Neural cell (in vitro differentiated cells): ENCODE measurements around a stretch of chr9.

DNA sequence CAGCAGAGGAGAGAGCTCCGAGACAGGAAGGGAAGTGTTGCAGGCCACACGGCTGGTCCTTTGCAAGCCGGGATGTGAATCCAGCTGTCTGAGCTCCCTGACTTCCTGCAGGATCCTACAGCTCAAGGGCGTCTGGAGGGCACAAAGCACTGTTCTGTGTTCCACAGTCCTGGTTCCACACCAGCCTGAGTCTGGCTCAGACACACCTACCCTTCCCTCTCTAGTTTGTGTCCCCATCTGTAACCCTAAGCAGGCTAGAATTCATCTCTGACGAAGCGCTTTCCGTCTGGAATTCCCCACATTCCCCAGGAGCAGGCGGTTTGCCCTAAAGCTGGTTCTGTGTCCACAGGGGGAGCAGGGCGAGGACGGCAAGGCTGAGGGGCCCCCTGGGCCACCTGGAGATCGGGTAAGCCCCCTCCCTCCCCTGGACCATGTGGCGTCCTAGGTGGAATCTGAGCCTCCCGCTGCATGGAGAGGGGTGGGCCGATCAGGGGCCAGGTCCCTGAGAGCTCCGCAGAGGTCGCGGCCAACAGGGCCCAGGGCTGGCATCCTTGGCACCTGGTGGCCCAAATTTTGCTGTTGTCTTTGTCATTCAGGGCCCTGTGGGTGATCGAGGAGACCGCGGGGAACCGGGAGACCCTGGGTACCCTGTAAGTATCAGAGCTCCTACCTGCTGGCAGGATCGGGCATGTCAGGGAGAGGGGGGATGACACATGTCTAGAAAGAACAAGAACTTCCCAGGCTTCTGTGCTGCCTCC, 34.6 kb upstream of the ORM1 start:
- RAMPAGE, long total RNA = no peak

DNA sequence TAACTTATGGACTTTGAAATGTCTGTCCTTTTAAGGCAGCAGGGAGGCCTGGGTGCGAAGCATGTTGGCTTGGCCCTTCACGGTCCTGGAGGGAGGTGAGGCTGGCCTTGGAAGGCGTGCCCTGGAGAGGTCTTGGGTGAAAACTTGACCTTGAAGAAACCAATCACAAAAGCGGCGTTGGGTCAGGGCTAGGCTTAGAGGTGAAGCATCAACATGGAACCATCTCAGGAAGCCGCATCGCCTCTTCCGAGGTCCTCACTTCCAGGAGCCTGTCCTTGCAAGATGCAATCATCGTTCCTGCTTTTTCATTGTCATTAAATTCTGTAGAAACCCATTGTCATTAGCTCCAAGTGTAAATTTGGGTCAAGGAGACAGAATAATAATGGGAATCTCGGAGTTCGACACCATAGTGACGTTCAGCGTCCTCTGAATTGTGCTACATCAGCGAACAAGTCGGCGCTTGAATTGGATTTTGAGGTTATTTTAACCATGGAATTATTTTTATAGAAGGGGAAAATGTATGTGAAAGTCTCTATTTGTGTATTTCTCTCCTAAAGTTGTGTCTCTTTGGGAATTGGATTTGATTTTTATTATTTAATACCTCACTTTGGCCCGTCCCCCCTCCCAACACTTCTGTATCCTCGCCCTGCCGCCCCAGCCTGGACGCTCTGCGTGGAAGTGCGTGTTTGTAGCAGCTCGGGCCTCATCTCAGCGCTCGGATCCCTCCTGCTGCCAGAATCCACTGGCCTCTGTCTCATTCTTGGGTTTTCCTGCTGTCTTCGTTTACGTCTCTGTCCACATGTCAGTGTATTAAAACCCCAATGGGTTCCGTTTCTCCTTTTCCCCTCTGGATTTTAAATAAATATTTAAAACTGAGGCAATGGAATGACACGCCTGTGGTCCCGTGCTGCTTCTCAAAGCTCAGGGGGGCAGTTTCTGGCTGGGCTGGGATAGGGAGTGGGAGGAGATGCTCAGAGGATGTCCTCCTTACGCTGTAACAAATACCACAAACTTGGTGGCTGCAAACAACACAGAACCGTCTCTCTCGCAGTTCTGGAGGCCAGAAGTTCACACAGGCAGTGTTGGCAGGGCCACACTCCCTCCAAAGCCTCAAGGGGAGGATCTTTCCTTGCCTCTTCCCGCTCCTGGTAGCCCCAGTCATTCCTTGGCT, 10.9 kb upstream of the ORM1 start:
- RAMPAGE, long total RNA = no peak

DNA sequence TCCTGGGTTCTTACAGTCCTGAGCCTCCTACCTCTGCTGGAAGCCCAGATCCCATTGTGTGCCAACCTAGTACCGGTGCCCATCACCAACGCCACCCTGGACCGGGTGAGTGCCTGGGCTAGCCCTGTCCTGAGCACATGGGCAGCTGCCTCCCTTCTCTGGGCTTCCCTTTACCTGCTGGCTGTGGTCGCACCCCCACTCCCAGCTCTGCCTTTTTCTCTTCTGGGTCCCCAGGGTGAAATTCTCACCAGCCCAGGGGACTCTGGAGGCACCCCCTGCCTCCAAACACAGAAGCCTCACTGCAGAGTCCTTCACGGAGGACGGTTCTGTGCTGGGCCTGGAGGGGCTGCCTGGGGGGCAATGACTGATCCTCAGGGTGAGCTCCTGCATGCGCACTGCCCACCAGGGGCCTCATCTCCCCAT, 256 bp downstream of the ORM2 start:
- RAMPAGE, long total RNA = no peak

GRCh38 chr9:114332546-114332886, 2.8 kb downstream of the ORM2 start:
- RAMPAGE, long total RNA = no peak

DNA sequence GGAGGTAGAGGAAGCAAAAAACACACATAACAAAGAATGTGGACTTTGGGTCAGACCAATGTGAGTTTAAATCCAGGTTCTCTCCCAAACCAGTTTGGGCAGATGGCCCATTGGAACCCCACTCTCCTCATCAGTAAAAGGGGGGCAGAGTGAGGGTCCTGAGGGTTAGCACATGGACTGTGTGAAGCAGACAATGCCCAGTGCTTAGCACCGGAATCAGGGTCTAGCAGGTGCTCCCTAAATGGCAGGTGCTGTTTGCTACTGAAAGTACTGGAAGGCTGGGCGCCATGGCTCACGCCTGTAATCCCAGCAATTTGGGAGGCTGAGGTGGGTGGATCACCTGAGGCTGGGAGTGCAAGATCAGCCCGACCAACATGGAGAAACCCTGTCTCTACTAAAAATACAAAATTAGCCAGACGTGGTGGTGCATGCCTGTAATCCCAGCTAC, 5.6 kb downstream of the ORM2 start:
- RAMPAGE, long total RNA = no peak

GRCh38 chr9:114351688-114351965, 22.0 kb downstream of the ORM2 start:
- RAMPAGE, long total RNA = no peak

DNA sequence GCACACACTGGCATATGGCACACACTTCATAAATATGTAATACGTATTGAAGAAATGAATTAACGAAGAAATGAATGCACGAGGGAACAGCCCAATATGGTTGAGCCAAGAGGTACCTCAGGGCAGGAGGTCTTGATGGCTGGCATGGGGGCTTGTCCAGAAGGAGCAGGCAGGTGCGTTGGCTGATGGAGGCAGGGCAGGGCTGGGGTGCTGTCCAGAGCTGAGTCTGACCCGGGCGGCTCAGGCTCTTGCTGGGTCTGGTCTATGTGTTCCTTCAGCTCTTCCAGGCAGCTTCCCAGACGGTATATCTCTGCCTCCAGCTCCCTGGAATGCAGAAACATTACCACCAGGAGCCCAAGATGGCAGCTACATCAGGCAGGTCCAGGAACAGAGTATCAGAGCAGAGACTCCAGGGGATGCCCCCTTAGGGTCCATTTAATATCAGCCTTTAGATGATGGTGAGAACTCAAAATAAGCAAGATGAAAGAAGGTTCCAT, 26.1 kb downstream of the AKNA start:
- RAMPAGE, long total RNA = no peak

DNA sequence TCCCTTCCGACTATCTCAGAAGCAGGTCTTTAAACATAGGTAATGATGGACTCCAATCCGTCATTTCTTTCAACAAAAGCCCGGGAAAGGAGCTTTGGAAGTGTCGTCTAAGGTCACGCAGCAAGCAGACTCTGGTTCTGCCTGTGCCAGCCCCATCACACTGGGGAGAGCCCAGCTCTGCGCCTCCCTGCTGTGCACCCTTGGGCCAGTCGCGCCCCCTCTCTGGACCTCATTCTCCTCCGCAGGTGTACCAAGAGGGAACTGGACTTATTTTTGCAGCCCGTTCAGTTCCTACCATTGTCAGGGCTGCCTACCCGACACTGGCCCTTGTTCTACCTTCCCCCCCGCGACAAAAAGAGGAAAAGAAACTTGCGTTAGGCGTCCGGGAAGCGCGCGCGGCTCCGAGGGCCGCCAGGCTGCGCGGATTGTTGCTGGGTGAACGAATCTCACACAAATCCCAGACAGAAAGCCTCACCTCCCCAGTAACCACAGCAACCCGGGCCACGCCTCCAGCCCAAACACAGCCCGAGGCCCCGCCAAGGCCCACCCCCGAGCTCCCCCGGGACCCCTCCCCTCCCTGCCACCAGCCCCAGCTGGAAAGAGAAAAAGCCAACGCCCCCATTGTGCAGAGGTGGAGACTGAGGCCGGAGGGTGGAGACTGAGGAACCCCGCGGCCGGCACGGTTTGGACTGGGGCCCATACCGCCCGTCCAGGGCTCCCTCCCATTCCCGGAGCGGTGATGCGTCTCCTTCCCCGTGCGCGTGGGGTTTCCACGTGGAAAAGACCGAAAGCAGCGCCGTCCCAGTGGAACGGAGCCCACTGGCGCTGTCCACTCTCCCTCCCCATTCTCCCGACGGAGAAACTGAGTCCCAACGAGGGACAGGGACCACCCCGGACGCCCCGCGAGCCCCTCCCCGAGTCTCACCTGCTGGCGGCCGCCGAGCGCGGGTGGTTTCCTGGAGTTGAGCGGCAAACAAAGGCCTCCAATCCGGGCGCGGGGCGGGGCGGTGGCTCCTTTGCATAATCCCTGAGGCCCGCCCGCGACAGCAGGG, 10.1 kb upstream of the AKNA start:
- RAMPAGE, long total RNA = no peak

- RAMPAGE, long total RNA = no peak
These were observed 52.4 kb downstream of the WHRN start for GRCh38 chr9:114452717-114453400.

DNA sequence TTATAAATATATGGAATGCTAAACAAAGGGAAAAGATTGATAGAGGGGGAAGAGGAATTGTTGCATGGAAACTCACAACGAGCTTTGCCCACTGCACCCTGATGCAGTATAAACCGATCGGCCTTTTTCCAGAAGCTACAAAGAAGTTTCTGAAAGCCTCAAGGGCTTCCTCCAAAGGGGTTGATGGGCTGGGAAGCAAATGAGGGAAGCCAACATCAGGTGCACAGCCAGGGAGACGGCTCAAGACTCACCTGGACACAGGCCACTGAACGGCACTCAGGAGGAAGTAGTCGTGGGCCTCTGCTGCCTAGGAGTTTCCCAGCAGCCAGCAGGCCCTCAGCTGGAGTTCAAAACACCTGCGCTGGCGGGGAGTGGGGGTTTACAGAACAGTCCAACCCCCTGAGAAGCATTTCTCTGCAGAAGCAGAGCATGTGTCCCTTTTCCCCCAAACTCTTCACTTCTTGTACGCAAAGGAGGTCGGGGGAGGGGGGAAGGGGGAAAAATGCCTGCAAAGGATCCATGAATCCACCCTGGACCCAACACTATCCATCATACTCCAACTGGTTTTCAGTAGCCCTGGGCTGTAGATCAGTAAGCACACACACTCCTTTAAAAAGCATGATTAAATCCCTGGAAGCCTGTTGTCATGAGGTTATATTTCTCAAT, 2.3 kb downstream of the WHRN start:
- RAMPAGE, long total RNA = no peak

DNA sequence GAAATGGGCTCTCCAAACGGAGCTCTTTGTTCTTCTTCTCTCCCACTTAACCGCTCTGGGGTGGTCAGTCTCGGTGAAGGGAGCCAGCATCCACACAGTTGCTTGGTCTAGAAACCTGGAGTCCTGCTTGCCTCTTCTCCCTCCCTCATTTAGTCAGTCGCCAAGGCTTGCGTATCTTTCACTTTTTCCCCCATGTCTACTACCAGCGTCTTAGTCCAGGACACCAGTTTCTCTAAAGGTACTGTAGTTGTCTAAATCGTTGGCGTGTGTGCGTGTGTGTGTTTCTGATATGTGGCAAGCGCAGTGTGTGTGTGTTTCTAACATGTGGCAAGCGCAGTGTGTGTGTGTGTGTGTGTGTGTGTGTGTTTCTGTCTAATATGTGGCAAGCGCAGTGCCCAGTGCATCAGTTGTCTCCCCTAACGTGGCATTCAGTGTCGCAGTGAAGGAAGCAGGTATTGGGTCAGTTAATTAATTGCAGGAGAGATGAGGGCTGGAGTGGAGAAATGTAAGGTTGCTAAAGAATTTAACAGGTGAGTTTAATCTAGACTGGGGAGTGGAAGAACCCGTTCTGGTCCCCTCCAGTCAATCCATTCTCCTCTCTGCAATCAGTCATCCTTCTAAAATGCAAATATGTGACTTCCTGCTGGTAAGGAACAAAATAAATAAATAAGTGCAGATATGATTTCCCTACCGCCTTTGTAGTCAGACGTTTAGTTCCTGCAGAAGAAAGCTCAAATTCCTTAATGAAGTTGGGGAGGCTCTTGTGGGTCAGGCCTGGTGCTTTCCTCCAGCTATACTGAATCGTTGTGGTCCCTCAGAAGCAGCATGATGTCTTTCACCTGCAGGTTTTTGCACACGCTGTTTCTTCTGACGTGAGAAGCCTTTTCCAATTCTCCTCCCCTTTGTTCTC, 861 bp downstream of the ATP6V1G1 start:
- RAMPAGE, long total RNA = no peak

DNA sequence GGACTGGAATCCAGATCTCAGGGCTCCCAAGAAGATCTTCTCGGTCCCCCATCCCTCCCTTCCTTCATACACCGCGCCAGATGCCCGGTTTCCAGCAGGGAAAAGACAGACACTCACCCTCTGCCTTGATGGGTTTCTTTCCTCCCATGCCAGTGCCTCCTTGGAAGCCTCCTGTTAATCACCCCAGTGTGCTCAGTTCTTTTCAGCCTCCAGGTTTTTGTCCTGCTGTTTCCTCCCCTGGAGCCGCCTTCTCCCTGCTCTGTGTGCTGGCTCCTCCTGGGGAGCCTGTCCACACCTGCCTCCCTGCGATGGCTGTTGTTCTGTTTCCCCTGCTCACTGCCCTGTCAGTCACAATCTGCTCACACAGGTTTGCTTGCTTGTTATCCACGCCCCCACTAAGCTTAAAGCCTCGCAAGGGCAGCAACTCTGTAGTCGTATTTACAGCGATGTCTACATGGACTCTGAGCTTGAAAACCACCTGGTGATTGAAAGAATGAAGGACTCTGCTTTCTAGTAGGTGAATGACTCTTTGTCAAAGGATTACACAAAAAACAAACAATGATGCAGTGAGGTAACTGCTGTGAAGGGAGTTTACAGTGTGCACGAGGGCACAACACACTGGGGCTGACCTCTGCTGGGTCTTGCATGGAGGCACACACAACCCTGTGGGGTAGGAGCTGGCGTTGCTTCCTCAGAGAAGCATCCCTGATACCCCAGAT, 39.5 kb upstream of the TEX48 start:
- RAMPAGE, long total RNA = no peak

- RAMPAGE, long total RNA = no peak
These were observed 49.1 kb downstream of the TNC start for GRCh38 chr9:115068727-115069330.

- RAMPAGE, long total RNA = no peak
These were observed 478.3 kb upstream of the TNC start for GRCh38 chr9:115595969-115596882.

DNA sequence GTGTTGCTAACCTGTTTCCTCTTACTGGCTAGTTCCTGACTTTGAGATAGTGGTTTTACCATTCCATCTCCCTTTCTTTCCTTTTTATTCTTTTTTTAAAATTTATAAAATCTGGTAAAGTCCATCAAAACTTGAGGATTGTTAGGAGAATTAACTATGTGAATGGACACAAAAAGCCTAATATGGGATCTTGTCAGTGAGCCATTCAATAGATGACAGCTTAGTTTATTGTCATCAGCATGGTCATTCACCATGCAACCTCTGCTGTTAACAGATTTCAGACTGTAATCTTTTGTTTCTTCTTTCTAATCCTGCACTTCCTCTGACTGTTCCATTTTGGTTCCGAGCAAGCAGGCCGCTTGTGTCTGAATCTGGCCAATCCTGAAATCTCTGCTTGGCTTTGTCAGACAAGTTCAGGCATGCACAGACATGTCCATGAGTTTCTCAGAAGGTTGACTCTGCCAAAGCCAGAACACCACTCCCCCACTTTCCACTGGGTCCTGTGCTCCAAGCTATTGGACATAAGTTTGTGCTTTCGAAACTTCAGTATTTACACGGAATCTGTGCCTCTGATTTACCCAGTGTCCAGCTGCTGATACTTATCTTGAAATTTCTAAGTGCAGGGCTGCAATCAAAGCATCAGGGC, 209.6 kb upstream of the PAPPA start:
- RAMPAGE, long total RNA = no peak

DNA sequence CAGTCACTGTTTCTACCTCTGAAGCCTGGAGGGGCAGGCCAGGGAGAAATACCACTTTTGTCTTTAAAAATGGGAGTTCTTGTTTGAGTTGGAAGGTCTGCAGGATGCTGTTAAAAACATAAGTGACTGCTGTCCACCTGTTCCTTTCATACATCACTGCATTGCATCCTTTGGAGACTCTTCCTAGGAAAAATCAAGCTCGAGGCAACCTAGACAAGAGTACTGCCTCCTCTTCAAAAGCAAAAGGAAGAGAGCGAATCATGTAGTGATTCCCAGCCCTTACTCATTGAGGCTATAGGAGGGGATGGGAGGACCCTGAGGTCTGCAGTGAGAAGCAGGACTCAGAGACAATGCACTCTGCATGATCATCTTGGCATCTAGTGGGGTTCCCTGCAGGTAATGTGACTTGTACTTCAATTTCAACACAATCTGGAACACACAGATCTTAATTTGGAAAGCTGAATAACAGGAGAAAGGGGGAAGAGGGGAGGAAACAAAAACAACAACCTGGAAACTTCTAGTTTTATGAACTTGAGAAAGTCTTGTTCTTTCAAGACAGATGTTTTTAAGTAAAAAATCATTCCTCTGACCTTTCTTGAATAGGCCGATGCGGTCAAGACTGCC, 163.1 kb downstream of the PAPPA start:
- RAMPAGE, long total RNA = no peak

DNA sequence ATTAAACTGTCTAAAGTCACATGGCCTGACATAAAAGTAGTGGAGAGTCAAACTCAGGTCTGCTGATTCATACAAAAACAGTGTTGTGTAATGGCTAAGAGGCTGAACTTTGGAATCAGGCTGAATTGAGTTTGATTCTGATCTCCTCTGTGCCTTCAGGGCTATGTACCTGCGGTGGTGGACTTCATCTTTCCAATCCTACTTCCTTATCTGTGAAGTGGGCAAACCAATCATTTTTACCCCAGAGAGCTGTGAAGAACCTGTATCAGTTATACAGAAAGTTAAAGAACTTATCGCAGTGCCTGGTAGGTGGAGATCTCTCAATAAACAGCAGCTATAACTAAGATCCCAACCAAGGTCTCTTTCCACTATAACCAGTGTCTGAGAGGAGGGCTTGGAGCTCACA, 139.7 kb upstream of the TRIM32 start:
- RAMPAGE, long total RNA = no peak

GRCh38 chr9:117715483-117715854, 11.3 kb downstream of the TLR4 start:
- RAMPAGE, long total RNA = no peak

DNA sequence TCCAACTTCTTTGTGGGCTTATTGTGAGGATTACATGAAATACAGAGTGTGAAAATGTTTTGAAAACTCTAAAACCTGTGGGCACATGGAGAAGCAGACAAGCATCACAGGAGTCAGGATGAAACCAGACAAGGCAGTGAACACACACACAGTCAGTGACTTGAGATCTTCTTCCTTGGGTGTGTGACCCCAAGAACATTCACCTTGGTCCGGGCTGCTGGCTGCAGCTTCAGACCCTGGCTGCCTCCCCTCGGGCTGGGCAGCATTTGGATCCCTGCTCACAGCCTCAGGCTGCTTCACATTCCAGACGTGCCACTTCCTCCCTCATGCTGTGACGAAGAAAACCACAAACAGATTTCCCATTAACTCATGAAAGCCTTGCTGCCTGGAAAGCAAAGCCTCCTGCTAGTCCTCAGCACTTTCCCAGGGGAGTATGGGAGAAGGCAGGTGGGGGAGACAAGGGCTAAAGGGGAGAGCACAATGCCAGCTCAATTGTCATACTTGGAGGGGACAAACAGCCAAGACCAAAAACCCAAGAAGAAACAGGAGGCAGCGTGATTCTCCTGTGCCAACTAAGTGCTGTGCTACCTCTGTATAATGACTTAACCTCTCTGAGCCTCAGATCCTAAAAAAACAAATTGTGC, 594.6 kb upstream of the BRINP1 start:
- RAMPAGE, long total RNA = no peak

DNA sequence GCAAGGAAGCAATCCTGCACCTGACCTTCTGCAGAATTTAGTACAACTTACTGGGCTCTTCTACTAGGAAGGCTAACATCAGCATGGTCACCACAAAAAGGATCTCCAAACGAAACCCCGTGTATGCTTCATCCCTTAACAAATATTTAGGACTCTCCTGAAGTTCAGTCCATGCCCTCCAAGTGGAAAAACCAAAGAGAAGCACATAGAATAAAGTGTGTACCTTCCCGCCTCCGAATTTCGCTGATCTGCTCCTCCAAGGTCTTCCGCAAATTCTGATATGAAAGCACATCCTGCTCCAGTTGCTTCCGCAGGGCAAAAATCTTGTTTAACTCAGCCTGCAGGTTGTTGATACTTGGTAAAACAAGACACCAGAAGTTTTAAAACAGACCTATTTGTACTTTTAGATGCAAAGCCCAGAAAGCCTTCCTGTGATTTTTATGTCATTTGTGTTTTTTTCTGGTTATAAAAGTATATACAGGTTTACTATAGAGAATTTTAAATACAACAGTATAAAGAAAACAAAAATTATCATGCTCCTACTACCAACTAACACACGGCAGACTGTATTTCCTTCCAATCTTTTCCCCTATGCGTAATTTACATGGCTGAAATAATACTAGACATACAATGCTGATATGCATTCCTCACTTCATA, 108.3 kb downstream of the CDK5RAP2 start:
- RAMPAGE, long total RNA = no peak